HepG2 (cell line): ENCODE results near the genes REXO2, NXPE1, BUD13, APOA5 and APOA4.

GRCh38 chr11:114277613-114278101, 18.5 kb upstream of the NNMT start:
- RRBS, 2 experiments, result no CpG with 5 or more reads among the region's 5 CpGs
CAGE:
- cytosol, long polyA minus RNA, result no peak
- cytosol, long polyA plus RNA, result no peak
- long polyA plus RNA, result no peak
- nucleus, long polyA minus RNA, result no peak
- nucleus, long polyA plus RNA, result no peak

- RRBS, 2 experiments, result no CpG with 5 or more reads among the region's 5 CpGs
CAGE:
- cytosol, long polyA minus RNA, result no peak
- cytosol, long polyA plus RNA, result no peak
- long polyA plus RNA, result no peak
- nucleus, long polyA minus RNA, result no peak
- nucleus, long polyA plus RNA, result no peak
Measured at GRCh38 chr11:114319956-114320390, 23.8 kb downstream of the NNMT start.

GRCh38 chr11:114438945-114440305, at the start of gene REXO2:
TSS of gene REXO2 (plus strand) at chr11:114439467.
- RRBS, 2 experiments, result under 1 to 3% methylated on average over 12 of the region's 70 CpGs
CAGE:
- cytosol, long polyA minus RNA, result start-site peak on the plus strand at chr11:114439389-114439473, 224 reads
- cytosol, long polyA plus RNA, result start-site peak on the plus strand at chr11:114439385-114439524, 359 and 697 reads in 2 replicates
- long polyA plus RNA, result start-site peak on the plus strand at chr11:114439376-114439524, 477 and 534 reads in 2 replicates; start-site peak on the plus strand at chr11:114439630-114439639, 25 and 40 reads in 2 replicates
- nucleus, long polyA minus RNA, result no peak
- nucleus, long polyA plus RNA, result no peak

DNA sequence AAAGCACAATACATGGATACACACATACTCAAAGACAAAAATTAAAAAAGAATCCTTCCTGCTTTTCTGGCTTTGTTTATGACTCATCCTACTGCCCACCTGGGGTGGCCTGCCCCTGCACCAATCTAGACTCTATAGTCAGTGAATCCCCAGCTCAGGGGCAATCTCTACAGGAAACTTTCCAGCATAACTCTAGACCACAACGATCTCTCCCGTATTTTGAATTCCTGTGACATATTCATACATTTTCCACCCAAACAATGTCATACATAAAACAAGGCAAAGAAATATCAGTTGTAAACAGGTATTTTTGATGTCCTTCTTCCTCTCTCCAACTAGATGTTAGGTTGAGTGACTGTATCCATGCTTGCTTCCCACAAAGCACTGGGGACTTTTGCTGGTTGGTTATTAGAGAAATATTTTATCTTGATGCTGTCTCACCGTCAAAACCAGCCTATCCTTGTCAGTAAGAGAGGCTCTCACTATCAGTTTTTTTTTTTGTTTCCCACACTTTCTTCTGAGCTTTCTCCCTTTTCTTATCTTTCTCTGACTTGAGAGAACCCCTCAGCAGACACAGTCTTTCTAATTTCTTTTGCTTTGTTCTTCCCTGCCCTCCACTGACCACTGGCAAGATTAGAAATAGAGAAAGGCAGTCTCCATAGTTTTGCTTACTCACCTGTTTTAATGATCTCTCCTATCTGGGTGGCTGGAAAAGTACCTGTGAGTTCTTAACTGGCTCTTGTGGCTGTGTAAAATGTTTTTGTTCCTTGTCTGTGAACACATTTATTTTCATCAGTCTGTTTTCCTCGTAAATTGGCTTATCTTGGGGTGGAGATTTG, at the start of gene NXPE1:
NXPE1 (minus strand) TSS at position 760 of the 839 bp plus-strand sequence.
- RRBS, 2 experiments, result no CpG with 5 or more reads among the region's 4 CpGs
CAGE:
- cytosol, long polyA minus RNA, result no peak
- cytosol, long polyA plus RNA, result no peak
- long polyA plus RNA, result no peak
- nucleus, long polyA minus RNA, result no peak
- nucleus, long polyA plus RNA, result no peak

GRCh38 chr11:114796975-114797174, 118.5 kb downstream of the NXPE2 start:
- RRBS, 2 experiments, result no CpG with 5 or more reads among the region's 4 CpGs
CAGE:
- cytosol, long polyA minus RNA, result no peak
- cytosol, long polyA plus RNA, result no peak
- long polyA plus RNA, result no peak
- nucleus, long polyA minus RNA, result no peak
- nucleus, long polyA plus RNA, result no peak

DNA sequence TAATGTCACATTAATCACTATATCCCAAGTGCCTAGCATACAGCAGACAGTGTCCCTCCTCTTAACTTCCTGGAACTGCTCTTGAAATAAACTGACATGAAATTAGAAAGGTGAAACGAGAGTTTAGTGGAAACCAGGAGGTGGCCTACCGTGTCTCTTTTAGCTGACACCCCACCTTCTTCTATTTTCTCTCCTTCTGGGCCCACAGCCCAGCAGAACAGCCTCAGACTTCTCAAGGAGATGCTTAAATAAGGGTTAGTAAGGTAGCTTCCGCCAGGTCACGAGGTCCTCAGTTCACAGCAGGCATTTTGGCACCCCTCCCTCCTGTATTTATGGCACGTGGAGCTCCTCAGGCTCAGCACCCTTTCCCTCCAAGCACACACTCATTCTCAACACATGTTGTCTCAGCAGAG, 118.9 kb downstream of the NXPE2 start:
- RRBS, 2 experiments, result no CpG with 5 or more reads among the region's 5 CpGs
CAGE:
- cytosol, long polyA minus RNA, result no peak
- cytosol, long polyA plus RNA, result no peak
- long polyA plus RNA, result no peak
- nucleus, long polyA minus RNA, result no peak
- nucleus, long polyA plus RNA, result no peak

GRCh38 chr11:115256831-115257169, 247.4 kb downstream of the CADM1 start:
- RRBS, 2 experiments, result no CpG with 5 or more reads among the region's 4 CpGs
CAGE:
- cytosol, long polyA minus RNA, result no peak
- cytosol, long polyA plus RNA, result no peak
- long polyA plus RNA, result no peak
- nucleus, long polyA minus RNA, result no peak
- nucleus, long polyA plus RNA, result no peak

DNA sequence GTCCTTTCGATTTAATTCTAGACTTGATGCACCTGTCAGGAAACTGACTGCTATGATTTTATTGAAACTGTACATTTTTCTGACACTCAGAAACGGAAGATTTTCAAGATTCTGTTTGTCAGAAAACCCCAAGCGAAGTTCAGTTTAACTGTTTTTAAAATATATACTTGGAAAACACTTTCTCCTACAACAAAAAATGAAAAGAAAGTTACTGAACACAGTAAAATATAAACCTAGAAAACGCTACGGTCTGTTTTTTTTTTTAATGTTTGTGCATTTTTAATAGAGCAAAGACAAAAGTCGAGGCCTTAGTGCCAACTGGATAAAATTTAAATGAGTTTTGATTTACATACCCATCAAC, 81.5 kb downstream of the CADM1 start:
- RRBS, 2 experiments, result no CpG with 5 or more reads among the region's 6 CpGs
CAGE:
- cytosol, long polyA minus RNA, result no peak
- cytosol, long polyA plus RNA, result no peak
- long polyA plus RNA, result no peak
- nucleus, long polyA minus RNA, result no peak
- nucleus, long polyA plus RNA, result no peak

GRCh38 chr11:115607448-115607923, 103.3 kb upstream of the CADM1 start:
- RRBS, 2 experiments, result no CpG with 5 or more reads among the region's 12 CpGs
CAGE:
- cytosol, long polyA minus RNA, result no peak
- cytosol, long polyA plus RNA, result no peak
- long polyA plus RNA, result no peak
- nucleus, long polyA minus RNA, result no peak
- nucleus, long polyA plus RNA, result no peak

- RRBS, 2 experiments, result 39 to 68% methylated on average over 3 to 6 of the region's 11 CpGs
CAGE:
- cytosol, long polyA minus RNA, result no peak
- cytosol, long polyA plus RNA, result no peak
- long polyA plus RNA, result no peak
- nucleus, long polyA minus RNA, result no peak
- nucleus, long polyA plus RNA, result no peak
Measured at GRCh38 chr11:115717082-115717641, 212.9 kb upstream of the CADM1 start.

GRCh38 chr11:116195355-116195693, 577.5 kb downstream of the BUD13 start:
- RRBS, 2 experiments, result no CpG with 5 or more reads among the region's 3 CpGs
CAGE:
- cytosol, long polyA minus RNA, result no peak
- cytosol, long polyA plus RNA, result no peak
- long polyA plus RNA, result no peak
- nucleus, long polyA minus RNA, result no peak
- nucleus, long polyA plus RNA, result no peak

GRCh38 chr11:116233570-116234029, 539.2 kb downstream of the BUD13 start:
- RRBS, 2 experiments, result no CpG with 5 or more reads among the region's 6 CpGs
CAGE:
- cytosol, long polyA minus RNA, result no peak
- cytosol, long polyA plus RNA, result no peak
- long polyA plus RNA, result no peak
- nucleus, long polyA minus RNA, result no peak
- nucleus, long polyA plus RNA, result no peak

- RRBS, 2 experiments, result no CpG with 5 or more reads among the region's 7 CpGs
CAGE:
- cytosol, long polyA minus RNA, result no peak
- cytosol, long polyA plus RNA, result no peak
- long polyA plus RNA, result no peak
- nucleus, long polyA minus RNA, result no peak
- nucleus, long polyA plus RNA, result no peak
Measured at GRCh38 chr11:116339354-116339872, 433.4 kb downstream of the BUD13 start.

GRCh38 chr11:116772361-116773460, at the start of gene BUD13:
TSS of gene BUD13 (minus strand) at chr11:116772987.
- RRBS, 2 experiments, result 2% methylated on average over 23 of the region's 88 CpGs
CAGE:
- cytosol, long polyA minus RNA, result start-site peak on the minus strand at chr11:116772979-116773028, 8 reads
- cytosol, long polyA plus RNA, result no peak
- long polyA plus RNA, result no peak
- nucleus, long polyA minus RNA, result no peak
- nucleus, long polyA plus RNA, result no peak

DNA sequence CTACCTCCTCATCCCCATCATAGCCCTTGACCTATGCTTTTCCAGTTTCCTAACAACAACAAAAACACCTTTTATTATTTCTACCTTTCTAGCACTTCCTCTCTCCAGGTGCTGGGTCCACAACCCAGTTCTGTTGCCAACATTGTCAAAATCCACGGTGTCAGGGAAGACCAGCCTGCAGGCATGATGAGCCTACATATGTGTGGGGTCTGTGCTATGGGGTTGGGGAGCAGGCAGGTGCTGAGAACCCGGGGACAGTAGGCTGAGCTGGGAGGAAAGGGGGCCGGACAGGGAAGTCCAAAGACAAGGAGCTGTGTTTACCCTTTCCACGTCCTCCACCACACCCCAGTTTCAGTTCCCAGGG, 716 bp upstream of the ZPR1 start:
- RRBS, 2 experiments, result no CpG with 5 or more reads among the region's 4 CpGs
CAGE:
- cytosol, long polyA minus RNA, result no peak
- cytosol, long polyA plus RNA, result no peak
- long polyA plus RNA, result no peak
- nucleus, long polyA minus RNA, result no peak
- nucleus, long polyA plus RNA, result no peak

GRCh38 chr11:116791588-116791923, at the start of gene APOA5:
TSS of gene APOA5 (minus strand) at chr11:116791879.
- RRBS, 2 experiments, result no CpG with 5 or more reads among the region's 10 CpGs
CAGE:
- cytosol, long polyA minus RNA, result no peak
- cytosol, long polyA plus RNA, result no peak
- long polyA plus RNA, result no peak
- nucleus, long polyA minus RNA, result no peak
- nucleus, long polyA plus RNA, result no peak

GRCh38 chr11:116823076-116823701, at the start of gene APOA4:
TSS of gene APOA4 (minus strand) at chr11:116823304.
- RRBS, 2 experiments, result 9 to 13% methylated on average over 4 of the region's 15 CpGs
CAGE:
- cytosol, long polyA minus RNA, result start-site peak on the minus strand at chr11:116823304-116823341, 16 reads
- cytosol, long polyA plus RNA, result no peak
- long polyA plus RNA, result start-site peak on the minus strand at chr11:116823304-116823439, 46 and 108 reads in 2 replicates
- nucleus, long polyA minus RNA, result no peak
- nucleus, long polyA plus RNA, result start-site peak on the minus strand at chr11:116823296-116823424, 64 and 48 reads in 2 replicates

- RRBS, 2 experiments, result no CpG with 5 or more reads among the region's 5 CpGs
CAGE:
- cytosol, long polyA minus RNA, result no peak
- cytosol, long polyA plus RNA, result no peak
- long polyA plus RNA, result no peak
- nucleus, long polyA minus RNA, result no peak
- nucleus, long polyA plus RNA, result no peak
Measured at GRCh38 chr11:116831763-116832155, 2.1 kb downstream of the APOC3 start.

DNA sequence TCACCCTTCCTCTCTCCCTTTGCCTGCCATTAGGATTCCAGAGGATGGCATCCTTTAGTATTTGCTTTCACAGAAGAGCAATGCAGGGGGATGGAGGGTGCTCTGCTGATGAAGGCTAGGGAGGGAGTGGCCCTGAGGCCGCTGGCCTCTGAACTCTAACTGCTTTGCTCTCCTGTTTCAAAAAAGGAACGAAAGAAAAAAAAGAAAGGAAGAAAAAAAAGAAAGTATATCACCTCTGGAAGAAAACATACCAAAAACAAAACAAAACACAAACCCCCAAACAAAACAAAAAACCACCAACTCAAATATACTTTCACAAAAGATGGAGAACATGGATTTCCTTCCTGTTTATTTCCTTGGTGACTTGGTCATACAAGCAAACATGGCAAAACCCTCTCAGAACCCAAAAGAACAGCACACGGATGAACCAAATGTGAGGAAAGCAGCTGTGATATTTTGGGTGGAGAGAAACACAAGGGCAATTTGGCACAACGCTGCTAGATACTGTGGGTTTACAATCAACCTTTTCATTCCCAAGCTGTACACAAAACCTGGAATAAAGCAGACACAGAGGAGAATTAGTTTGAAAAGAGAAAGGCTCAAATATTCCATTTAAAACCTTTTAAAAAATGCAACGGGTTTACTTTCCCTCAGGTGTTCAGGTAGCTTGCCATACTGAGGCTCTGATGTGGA, 7.8 kb upstream of the APOA1 start:
- RRBS, 2 experiments, result no CpG with 5 or more reads among the region's 5 CpGs
CAGE:
- cytosol, long polyA minus RNA, result no peak
- cytosol, long polyA plus RNA, result no peak
- long polyA plus RNA, result no peak
- nucleus, long polyA minus RNA, result no peak
- nucleus, long polyA plus RNA, result no peak

DNA sequence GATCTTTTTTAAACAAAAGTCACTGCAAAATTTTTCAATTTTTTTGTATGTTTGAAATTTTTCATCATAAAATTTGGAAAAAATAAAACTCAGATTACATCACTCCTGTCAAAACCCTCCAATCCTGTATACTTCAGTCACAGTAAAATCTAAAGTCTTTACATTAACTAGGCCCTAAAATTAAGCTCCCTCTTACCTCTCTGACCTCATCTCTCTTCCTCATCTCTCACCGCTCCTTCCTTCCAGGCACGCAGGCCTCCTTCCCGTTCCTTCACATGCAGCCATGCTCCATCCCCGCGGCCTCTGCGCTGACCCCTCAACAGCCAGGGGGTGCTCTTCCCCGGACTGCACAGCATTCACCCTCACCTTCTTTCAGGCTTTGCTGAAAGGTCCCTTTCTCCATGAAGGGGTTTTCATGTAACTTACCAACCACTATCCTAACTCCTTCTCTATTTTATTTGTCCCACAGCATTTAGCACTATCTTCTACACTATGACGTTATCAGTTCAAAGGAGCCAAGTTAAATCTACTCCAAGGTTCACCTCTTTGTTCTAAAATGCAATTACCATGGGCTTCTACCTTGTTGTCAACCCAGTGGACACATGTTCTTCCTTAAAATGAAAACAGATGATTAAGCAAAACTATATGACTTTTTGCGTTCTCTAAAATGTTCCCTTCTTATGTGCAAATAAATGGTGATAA, 57.7 kb upstream of the APOA1 start:
- RRBS, 2 experiments, result no CpG with 5 or more reads among the region's 9 CpGs
CAGE:
- cytosol, long polyA minus RNA, result no peak
- cytosol, long polyA plus RNA, result no peak
- long polyA plus RNA, result no peak
- nucleus, long polyA minus RNA, result no peak
- nucleus, long polyA plus RNA, result no peak